ReNcell CX (cell line): ENCODE measurements around a stretch of chr17.

DNA sequence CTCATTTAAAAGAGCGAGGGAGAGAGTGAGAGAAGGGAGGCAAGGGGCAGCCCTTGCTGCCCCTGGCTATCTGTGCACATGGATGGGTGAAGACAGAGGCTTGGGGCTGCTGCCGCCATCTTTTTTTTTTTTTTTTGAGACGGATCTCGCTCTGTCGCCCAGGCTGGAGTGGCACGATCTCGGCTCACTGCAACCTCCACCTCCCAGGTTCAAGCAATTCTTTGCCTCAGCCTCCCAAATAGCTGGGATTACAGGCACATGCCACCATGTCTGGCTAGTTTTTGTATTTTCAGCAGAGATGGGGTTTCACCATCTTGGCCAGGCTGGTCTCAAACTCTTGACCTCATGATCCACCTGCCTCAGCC, 158.5 kb upstream of the RPL38 start:
- PRO-cap = no peak

DNA sequence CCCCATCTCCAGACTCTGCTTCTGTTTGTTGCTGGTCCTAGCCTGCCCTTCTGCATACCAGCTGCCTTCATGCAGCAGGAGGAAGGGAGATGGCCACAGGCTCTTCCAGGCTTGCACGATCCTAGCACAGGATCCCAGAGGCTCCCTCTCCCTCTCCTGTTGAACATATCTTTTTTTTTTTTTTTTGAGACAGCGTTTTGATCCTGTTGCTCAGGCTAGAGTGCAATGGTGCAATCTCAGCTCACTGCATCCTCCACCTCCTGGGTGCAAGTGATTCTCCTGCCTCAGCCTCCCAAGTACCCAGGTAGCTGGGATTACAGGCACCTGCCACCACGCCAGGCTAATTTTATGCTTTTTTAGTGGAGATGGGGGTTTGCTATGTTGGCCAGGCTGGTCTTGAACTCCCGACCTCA, 25.3 kb upstream of the RPL38 start:
- PRO-cap = no peak

DNA sequence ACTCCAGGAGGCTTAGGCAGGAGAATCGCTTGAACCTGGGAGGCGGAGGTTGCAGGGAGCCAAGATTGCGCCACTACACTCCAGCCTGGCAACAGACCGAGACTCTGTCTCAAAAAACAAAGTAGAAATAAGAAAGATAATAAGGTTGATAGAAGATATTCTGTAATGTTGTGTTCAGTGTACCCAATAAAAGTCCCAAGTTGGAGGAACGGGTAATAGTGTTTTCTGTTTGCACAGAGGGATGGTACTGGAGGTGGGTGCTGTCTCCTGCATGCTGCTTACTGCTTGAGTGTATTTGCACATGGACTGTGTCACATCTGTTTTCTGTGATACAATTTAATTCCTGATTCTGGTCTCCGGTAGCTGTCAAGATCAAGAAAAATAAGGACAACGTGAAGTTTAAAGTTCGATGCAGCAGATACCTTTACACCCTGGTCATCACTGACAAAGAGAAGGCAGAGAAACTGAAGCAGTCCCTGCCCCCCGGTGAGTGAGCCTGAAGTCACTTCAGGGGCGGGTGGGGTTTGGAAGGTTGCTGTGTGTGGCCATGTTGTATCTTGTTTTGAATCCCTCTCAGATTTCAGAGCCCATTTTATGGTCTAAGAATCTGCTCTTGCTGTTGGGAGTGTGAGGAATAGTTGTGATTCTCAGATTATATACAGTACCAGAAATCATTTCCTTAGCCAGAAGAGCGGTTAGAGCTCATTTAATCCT, 4.4 kb upstream of the TTYH2 start:
- PRO-cap = no peak

DNA sequence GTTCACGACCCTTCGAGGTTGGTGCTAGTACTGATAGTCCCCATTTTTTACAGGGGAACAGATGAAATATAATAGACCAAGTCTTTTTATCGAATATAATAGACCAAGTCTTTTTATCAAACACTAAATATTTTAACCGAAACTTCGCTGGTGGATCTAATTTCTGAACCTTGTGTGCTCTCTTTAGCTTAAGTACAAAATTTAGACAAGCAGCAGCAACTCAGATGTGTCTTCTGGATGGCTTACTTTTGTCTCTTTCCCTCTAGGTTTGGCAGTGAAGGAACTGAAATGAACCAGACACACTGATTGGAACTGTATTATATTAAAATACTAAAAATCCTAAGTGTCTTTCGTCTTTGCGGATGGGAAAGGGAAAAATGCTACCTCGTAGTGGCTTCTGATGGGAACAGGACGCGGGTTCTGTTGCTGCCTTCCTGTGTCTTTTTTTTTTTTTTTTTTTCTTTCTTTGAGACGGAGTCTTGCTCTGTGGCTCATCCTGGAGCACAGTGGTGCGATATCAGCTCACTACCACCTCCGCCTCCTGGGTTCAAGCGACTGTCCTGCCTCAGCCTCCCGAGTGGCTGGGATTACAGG, 3.7 kb upstream of the TTYH2 start:
- PRO-cap = no peak

GRCh38 chr17:74234415-74234940, 21.1 kb downstream of the TTYH2 start:
- PRO-cap = no peak

- PRO-cap = no peak
Observed at GRCh38 chr17:74245778-74246173, 28.3 kb upstream of the DNAI2 start.

DNA sequence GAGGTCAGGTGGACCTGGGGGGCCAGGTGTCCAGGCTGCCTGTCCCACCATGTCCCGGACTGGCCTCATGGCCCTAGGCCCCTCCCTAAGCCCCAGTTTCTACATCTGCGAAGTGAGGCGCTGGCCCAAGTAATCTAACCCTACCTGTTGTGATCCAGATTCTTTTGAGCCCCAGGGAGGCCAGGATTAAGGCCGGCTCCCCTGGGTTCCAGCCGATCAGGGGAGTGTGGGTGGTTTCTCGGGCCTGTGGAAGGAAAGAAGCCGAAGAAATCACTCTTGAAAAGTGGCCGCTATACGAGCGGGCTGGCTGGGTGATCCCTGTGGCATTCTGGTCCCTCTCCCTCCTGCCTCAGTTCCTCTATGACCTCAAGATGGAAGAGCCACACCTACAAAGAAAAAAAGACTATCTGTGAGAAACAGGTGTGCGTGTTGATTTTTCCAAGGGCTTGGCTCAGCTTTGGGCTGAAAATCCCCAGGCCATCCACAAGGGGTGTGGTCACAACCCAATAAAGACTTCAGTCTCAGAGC, 20.1 kb downstream of the GPR142 start:
- PRO-cap = no peak

GRCh38 chr17:74430390-74430517, 1.6 kb upstream of the GPRC5C start:
- PRO-cap = no peak

- PRO-cap = unidirectional peak, minus-strand start at chr17:74760337
Observed at GRCh38 chr17:74759482-74760449, 11.3 kb downstream of the NHERF1 start.

DNA sequence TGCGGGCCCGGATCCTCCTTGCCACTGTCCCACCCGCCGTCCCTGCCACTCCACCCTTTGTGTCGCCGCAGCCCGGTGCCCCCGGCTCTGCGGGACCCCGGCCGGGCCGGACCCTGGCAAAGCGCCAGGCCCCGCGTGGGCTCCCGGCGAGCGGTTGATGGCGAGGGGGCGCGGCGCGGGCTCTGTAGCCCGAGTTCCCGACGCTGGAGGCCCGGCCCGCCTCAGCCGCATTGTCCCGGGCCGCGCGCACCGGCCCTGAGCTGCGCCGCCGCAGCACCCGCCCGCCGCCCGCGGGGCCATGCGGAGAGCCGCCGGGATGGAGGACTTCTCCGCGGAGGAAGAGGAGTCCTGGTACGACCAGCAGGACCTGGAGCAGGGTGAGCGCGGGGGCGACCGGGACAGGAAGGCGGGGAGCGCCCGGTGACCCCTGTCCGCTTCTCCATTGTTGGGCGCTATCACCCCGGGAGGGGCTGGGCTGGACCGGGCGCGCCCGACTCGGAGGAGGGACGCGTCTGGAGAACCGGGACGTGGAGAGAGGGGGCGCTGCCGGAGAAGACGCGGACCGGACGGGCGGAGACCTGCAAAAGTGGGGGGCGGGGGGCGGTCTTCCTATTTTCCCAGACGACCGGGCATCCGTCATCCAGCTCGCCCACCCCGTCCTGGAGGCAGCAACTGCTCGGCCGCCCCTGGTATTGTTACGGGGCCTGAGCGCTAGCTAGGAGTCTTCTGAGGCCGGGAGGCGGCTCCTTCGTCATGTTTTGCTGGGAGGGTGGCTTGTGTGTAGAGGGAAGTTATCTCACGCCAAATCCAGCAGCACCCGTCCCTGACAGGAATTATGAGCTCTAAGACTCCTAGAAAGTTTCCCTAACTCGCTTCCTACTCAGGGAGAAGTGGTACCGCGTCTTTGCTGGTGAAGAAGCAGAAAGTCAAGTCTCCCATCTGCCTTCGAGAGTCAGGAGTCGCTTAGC, 598 bp downstream of the CDR2L start:
- PRO-cap = bidirectional peak, plus-strand start at position 290 of the sequence, minus-strand start at position 294 of the sequence; bidirectional peak, plus-strand start at position 649 of the sequence, minus-strand start at position 682 of the sequence

DNA sequence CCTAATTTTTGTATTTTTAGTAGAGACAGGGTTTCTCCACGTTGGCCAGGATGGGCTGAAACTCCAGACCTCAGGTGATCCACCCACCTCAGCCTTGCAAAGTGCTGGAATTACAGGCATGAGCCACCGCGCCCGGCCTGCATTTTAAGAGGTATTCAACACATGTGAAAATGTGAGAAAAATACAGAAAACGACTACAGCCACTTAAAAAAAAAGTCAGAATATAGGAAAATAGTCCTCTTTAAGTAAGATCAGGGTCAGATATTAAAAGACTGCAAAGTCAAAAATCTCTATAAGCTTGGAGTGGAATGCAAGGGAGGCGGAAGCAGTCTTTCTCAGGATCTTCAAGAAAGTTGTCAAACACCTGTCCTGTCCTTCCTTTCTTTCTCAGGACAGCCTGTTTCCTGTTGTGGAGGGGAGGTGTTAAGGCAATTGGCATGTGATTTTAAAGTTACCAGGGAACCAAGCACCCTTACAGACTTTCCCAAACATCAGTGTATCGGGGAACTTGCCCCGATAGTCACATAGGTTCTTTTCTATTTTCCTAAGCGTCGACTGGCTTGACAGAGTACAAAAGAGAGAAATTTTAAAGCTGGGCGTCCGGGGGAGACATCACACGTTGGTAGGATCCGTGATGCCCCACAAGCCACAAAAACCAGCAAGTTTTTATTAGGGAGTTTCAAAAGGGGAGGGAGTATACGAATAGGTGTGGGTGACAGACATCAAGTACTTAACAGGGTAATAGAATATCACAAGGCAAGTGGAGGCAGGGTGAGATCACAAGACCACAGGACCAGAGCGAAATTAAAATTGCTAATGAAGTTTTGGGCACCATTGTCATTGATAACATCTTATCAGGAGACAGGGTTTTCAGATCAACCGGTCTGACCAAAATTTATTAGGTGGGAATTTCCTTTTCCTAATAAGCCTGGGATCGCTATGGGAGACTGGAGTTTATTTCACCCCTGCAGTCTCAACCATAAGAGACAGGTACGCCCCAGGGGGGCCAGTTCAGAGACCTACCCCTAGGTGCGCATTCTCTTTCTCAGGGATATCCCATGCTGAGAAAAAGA, 1.9 kb downstream of the ATP5PD start:
- PRO-cap = no peak

DNA sequence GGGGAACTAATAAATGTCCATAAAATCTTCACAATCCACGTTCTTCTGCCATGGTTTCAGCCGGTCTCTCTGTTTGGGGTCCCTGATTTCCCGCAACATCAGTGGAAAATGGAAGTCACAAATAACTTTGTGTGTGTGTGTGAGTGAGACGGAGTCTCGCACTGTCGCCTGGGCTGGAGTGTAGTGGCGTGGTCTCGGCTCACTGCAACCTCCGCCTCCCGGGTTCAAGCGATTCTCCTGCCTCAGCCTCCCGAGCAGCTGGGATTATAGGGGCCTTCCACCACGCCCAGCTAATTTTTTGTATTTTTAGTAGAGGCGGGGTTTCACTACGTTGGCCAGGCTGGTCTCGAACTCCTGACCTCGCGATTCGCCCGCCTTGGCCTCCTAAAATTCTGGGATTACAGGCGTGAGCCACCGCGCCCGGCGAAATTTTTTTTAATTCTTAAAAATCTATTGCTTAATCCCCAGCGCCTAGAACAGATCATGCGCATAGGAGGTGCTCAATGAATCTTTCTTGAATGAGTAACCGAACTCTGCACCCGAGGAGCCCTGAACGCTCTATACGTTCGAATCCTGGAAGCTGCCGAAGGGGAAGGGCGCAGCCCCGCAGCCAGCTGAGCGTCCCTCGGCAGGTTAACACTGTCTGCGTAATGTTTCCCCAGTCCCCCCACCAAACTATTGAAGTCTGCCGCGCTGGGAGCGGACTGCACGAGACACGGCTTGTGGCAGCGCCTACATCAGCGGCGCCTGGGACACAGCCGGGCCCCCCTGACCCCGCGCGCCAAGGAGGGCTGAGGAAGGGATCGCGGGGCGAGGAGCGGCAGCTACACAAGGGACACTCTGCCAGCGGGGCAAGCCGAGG, 582 bp downstream of the ATP5PD start:
- PRO-cap = no peak

DNA sequence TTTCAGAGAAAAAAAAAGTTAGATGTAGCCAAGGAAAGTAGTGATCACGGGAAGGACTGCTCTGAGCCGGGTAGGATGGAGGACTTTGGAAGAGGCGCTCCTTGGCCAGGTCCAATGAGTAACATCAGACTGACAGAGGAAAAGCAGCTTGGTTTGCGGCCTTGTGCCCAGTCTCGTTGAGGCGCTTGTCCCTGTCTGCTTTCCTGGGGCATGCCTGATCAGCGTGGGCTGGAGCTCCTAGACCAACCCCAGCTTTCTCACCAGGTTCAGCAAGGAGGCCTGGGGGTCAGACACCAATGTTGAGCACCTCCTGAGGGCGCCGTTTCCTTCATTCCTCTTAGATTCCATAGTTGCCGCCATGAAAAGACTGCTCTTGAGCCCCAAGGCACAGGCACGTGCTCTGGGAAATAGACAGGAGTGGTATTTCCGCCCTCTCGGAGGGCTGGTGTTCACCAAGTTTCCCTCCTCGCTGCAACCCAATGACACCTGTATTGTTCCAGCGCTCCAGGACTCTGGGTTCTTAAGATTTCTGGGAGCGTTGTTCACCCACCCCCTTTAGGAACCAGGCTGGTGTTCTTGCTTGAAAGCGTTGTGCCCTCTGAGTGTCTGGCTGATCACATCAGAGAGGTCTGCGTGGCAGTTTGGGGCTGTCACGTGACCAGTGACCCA, 17.9 kb downstream of the KCTD2 start:
- PRO-cap = no peak

- PRO-cap = bidirectional peak, plus-strand start at chr17:75182657, minus-strand start at chr17:75182502
Observed at GRCh38 chr17:75181627-75182782, 754 bp downstream of the SUMO2 start.

- PRO-cap = no peak
Observed at GRCh38 chr17:75205829-75206299, 385 bp downstream of the NUP85 start.

GRCh38 chr17:75244560-75245198, 16.7 kb downstream of the GGA3 start:
- PRO-cap = no peak

DNA sequence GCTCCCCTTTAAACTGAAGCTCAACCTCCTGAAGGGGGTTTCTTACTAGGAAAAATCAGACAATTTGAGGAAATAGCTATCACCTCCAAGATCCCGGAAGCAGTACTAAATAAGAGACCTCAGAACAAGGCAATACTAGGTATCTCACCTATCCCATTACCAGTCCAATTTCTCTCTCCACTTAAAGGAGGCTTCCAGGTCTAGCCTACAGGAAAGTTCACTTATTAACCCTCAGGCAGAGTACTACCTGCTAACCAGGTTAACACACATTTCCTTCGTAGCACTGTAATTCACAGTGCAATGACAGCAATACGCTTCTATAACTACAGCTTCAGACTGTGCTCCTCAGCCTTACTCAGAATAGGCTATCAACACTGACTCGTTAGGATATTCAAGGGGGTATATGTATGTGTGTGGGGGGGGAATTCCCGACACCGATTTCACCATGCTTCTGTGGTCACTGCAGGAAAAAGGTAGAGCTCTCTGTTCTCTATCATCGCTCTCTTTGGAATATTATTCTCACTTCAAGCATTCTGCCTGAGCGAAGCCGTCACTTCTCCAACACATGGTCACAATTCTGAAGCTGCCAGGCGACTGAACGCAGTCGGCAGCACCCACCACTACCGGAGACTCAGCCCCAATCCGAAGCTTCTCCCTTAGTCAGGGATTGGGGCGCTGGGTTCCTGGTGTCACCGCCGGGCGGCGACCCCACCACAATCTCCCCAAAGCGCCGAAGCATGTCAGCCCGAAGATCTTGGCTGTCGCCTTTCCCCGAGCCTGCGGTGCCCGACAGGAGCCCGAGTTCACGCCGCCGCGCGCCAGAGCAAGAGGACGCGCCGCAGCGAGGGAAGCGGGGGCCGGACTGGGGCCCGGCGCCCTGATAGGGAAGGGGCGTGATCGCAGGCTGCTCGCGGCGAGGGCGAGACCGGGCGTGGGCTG, 628 bp downstream of the GGA3 start:
- PRO-cap = bidirectional peak, plus-strand start at position 868 of the sequence, minus-strand start at position 627 of the sequence

DNA sequence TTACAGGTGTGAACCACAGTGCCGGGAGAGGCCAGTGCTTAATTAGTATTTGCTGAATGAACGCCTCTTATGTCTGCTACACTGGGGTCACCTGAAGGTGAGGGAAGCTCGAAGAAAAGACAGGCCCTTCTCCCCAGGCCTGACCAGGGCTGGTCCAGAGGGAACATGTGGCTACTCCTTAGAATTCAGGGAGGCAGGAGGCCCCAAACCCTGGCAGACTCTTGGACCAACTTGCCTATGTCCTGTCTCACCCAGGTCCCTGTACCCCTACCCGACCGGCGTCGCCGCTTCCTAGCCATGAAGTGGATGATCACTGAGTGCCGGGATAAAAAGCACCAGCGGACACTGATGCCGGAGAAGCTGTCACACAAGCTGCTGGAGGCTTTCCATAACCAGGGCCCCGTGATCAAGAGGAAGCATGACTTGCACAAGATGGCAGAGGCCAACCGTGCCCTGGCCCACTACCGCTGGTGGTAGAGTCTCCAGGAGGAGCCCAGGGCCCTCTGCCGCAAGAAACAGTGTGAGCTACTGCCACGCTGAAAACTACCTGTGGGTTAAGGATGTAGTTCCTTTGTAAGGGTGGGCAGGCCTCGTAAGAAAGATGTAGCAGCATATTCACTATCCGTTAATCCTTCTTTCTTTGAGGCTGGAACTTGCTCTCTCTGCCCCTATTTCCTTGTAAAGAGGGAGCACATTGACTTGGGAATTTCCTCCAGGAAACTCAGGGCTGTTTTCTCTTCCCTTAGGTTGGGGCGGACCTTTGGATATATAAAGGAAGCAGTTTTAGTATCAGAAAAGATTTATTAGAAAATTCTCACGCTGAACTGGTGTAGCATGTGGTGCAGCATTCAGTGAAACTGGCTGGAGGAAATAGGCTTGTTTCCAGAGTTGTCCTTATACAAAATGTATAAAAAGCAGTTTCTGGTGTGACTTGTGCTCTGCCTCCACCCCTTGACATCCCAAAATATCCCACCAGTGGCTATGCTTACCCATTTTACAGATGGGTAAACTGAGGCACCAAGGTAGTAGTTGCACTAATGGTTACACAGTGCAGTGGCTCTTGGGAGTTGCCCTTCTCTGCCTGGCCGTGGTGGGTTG, 4.1 kb downstream of the MRPS7 start:
- PRO-cap = no peak

- PRO-cap = no peak
Observed at GRCh38 chr17:75266545-75267192, 4.4 kb downstream of the MIF4GD start.

DNA sequence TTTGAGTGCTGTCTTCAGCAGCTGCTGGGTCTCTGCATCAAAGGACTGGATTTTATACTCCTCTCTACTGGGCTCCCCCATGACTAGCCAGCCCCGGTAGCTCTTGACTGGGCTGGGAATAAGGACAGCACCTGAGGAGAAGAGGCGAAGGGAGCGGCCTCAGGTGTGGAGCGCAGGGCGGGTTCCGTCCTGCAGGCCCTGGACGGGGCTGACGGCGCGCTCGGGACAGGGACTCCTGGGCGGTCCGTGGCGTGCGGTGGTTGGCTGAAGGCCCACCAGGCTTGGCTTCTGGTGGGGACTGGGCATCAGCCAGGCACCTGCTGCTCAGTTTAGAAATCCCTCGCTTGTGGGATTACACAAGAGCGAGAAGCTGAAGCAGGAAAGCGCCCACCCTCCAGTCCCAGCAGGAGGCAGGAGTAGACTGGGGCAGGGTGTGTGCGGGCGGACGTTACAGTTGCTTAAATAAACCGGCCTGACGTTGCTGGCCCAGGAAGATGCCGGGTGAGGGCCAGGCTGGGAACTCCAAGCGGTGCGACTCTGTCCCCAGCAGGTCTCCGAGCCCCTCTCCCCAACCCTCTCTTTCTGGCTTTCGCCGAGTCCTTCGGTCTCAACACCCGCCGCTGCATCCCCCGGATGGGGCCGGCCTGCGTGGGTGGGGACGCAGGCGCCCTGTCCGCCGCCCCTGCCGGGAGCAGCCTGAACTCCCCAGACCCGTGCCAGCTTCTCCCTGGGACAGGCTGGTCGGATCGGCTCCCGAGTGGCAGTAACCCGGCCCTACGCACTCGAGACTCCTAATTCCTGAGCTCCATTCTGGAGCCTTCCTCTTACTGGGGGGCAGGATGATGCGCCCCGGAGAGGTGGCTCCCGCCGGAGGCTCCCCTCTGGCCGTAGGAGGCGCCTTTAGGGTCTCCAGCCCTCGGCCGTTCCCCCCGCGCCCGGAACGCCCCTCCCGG, 640 bp downstream of the MIF4GD start:
- PRO-cap = unidirectional peak, plus-strand start at position 409 of the sequence; bidirectional peak, plus-strand start at position 714 of the sequence, minus-strand start at position 629 of the sequence